Pericardium fibroblast (primary cell): ENCODE measurements around the gene EXOC3L4.

GRCh38 chr14:102923194-102923560, 714 bp downstream of the AMN start:
- RAMPAGE, long total RNA: no peak

DNA sequence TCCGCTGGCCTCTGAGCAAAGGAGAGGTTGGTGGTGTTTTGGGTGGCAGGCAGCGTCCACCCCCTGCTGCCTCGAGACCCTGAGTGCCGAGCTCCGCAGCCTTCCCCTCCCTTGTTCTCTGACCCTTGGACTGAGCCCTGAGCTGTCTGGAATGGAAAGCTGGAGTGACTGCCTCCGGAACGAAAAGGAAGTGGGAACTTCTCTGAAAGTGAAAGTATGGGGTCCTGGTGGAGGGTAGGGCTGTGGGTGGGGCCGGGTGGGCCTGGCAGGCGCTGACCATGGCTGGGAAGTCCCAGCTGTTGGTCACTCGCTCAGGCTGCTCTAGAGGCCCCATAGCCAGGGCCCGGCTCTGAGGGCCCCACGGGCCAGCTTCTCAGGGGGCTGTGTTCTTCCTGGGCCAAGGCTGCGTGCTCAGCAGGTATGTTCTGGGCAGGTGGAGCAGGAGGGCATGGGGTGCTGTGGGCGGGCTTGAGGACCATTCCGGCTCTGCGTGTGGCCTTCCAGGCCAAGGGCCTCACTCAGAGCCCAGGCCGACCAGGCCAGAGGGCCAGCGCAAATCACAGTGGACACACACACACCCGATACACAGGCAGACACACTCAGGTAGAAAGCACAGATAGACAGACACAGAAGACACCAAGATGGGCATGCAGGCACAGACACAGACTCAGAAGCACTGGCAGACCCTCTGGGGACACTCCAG, at the start of gene EXOC3L4:
Gene EXOC3L4, plus strand, starts transcription at position 303 of the 703 bp plus-strand sequence.
- RAMPAGE, long total RNA: no peak

DNA sequence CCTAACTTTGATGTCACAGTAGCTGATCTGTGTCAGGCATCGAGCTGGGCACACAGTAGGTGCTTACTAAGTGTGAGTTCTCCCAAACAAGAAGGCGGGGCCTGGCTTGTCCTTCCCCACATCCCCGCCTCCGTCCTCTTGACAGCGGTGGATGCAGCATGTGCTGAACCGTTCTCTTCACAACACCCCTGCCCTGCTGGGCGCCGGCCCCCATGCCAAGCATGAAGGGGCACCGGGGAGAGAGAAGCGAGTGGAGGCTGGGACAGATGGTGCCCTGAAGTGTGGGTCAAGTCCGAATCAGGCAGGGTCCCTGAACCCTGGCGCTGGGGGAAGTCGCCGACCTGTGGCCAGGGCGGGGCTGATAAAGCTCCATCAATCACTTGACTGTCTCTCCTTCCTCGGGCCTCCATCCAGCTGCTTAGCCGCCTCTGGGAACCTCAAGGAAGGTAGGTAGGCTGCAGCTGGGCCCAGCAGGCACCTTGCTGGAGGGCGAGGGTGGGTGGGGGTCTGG, 4.0 kb downstream of the EXOC3L4 start:
- RAMPAGE, long total RNA: no peak

GRCh38 chr14:103098984-103099966, 4.8 kb downstream of the EXOC3L4 start:
- RAMPAGE, long total RNA: no peak

GRCh38 chr14:103118209-103118452, 5.1 kb upstream of the TNFAIP2 start:
- RAMPAGE, long total RNA: no peak

GRCh38 chr14:103205537-103206475, 82.5 kb downstream of the TNFAIP2 start:
- RAMPAGE, long total RNA: no peak

DNA sequence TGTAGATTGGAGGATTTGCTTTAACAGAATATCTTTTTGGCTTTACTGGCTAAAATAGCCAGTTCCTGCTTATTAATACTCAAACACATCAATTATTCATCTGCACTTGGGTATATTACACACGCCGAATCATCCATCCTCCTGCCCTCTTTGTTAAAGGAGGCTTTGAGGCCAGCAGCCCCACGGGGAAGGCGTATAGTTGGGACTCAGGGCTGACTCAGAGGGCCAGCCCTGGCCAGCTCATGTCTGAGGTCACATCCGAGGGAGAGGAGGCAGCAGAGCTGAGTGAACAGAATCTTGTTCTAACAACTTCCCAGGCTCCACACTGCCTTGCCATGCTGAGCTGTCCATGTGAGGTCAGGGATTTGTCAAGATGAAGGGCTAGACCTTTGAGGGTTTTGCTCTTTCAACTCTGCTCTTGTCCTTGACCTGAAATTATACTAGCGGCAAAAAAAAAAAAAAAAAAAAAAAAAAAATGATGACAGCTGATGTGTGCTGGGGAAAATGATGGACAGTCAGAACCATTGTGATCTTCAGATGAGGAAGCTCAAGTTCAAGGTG, 12.6 kb upstream of the MARK3 start:
- RAMPAGE, long total RNA: no peak

DNA sequence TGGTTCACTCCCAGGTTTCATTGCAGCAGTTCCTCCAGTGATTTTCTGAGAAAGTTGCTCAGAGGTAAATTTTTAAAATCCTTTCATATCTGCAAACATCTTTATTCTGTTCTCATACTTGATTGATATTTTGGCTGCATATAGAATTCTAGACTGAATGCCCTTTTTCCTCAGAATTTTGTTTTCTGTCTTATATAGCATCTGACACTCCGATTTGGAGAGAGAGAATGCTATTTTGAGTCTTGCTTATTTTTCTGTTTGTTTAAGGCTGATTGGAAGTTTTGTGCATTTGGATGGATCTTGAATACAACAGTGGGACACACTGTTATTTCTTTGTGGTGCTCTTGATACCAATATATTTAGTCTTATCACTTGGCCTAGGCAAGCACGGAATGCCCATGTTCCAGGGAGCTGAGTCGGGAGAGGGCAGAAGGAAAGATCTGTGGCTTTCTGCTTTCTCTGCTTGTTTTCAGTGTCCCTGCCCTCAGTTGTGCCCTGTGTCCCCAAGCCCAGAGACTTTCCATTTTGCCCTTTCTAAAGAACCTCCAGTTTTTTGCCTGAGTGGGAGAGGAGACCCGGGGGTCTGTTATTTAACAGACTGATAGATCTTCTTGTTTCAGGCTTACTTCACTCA, 10.5 kb downstream of the MARK3 start:
- RAMPAGE, long total RNA: no peak

DNA sequence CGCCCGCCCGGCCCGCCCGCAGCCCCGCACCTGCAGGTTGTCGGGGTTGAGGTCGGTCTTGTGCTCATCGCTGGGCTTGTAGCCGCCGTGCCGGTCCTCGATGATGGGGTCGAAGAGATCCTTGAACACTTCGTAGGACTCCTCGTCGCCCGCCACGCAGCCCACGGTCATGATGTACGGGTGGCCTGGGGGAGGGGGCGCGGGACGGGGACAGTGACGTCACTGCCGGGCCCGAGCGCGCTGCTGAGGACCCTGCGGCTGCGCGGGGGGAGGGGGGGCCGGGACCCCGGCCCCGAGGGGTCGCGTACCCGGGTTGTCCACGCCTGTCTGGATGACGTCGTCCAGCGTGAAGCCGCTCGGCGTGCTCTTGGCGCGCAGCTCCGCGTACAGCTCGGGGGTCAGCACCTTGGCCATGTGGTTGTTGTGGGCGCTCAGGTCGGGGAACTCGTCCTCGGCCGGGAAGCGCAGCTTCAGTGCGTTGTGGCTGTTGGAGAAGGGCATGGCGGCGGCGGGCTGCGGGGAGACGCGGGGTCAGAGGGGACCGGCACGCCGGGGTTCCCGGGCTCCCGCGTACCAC, 549 bp downstream of the CKB start:
- RAMPAGE, long total RNA: no peak

GRCh38 chr14:103527155-103527770, 1.7 kb upstream of the TRMT61A start:
- RAMPAGE, long total RNA: no peak

GRCh38 chr14:103535939-103536469, 7.0 kb downstream of the TRMT61A start:
- RAMPAGE, long total RNA: no peak

DNA sequence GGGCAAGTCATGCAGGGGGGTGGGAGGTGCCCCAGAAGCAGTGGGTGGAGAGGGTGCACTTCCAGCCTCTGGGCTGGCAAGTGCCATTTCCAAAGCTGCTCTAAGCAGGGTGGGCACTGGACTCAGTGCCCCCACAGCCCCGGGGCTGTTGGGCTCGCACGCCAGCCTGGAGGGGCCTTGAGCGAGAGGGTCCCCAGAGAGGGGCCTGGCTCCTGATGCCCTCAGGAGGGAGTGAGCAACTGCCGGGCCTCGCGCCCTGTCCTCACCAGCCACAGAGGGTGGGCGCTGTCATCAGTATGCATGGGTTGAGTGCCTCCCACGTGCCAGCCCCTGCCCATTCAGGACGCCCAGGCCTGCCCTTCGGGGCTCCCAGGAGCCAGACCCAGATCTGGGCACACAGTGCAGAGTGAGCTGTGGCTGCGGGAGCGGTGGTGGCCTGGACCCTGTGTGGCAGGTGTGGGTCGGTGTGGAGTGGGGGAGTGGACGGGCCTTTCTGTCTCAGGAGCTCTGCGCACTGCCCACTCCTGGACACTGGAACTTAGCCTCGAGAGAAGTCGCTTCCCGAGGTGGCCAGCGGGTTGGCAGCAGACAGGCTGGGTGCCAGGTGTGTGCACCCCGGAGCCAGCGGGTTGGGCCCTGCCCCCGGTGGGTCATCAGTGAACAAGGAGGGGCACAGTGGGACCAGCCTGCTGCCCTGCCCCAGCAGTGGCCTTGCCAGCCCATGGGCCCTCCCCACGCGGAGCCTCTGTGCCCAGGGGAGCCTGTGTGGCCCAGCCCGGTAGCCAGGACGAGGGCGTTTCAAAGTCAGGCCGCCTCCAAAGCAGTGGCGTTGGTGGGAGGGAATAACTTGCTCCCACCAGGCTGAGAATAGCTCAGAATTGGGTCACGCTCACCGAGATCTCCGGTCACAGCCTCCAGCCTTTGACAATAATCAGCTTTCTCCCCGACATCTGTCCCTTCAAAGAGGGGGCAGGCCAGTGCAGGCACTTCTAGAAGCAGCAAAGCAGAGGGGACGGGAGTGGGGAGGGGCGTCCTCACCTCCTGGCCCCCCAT, 9.4 kb downstream of the TRMT61A start:
- RAMPAGE, long total RNA: no peak

GRCh38 chr14:103558803-103559440, 3.5 kb downstream of the BAG5 start:
- RAMPAGE, long total RNA: no peak

DNA sequence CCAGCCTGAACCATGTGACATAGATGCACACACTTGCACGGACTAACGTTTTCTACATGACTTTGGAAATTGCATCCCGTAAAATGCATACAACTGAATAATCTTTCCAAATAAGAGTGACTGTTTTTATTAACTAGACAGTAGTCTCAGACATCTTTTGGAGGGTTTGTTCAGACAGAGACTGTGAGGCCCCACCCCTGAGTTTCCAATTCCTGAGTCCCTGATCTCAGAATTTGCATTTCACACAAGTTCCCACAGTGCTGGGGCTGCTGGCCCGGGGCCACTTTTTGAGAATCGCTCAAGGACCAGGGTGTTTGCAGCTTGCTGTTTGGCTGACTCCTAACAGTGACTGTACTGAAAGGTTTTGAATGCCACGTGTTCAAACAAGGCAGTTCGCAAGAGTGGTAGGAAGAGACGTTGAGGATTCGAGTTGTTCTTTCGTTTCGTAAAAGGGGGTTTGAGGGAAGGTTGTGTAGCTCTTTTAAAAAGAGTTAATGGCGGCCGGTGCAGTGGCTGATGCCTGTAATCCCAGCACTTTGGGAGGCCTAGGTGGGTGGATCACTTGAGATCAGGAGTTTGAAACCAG, 25.8 kb downstream of the XRCC3 start:
- RAMPAGE, long total RNA: no peak

GRCh38 chr14:103724100-103724779, 8.6 kb downstream of the ZFYVE21 start:
- RAMPAGE, long total RNA: no peak

GRCh38 chr14:103742050-103742531, 26.5 kb downstream of the ZFYVE21 start:
- RAMPAGE, long total RNA: no peak

GRCh38 chr14:103879241-103879618, 31.9 kb upstream of the PPP1R13B start:
- RAMPAGE, long total RNA: no peak

- RAMPAGE, long total RNA: no peak
Observed at GRCh38 chr14:103891136-103892111, 29.9 kb downstream of the ATP5MJ start.

- RAMPAGE, long total RNA: no peak
Observed at GRCh38 chr14:104076729-104077135, 8.8 kb upstream of the ASPG start.

DNA sequence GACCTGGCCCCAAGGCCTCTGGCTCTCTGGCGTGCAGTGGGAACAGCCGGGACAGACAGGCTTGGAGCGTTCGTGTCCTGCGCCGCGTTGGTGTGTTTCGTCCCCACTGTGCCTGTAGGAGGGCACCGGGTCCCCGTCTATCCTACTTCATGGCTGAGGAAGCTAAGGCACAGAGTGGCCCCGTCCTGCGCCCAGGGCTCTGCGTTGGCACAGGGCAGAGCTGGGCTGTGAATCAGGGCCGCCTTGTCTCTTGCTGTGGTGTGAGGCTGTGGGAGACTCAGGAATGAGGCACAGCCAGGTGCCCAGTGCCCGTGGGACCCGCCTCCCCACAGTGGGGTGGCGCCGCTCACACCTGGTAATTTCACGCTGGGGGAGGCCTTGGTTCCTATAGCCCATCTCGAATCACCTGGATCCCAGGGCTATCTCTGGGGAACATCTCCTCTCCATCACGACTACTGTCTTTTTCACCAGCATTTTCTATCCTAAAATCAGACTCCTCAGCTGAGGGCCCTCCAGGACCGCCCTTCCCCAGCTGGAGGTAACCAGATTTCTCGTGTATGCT, 23.6 kb upstream of the KIF26A start:
- RAMPAGE, long total RNA: no peak